NT2/D1 (cell line): ENCODE results near the gene RHOF.

DNA sequence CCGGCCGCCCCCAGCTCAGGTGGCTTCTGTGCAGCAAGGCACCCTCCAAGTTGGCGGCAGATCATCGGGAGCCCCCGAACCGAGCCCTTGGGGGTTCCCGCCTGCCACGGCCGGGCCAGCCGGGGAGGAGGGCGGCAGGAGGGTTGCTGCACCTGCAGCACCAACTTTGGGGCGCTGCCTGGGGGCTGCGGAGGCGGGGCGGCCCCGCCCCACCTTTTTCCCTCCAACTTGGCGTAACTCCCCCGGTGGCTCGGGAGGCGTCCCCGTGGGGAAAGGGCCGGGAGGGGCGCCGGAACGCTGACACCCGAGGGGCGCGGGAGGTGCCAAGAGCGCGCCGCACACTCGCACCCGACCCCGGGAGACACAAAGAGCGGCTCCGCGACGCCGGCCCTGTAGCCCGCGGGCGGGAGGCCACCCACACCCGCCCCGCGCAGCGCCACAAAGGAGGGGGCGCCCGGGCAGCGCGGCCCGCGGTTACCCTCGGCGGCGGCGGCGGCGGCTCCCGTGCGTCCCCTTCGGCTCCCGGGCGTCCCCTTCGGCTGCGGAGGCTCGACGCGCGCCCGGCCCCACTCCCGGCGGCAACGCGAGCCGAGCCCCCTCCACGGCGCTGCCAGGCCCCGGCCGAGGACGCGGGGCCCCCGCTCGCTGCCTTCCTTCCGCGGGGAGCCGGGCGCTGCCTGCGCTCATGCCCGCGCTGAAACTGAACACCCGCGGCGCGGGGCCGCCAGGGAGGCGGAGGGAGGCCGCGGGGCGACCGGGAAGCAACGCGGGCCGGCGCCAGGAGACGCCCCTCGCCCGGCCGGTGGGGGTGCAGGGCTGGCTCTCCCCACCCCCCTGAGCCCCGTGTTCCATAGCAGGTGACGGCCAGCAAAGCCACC lies 43.1 kb downstream of the KDM2B start:
- RRBS, 2 experiments: 62 to 81% methylated on average over 73 of the region's 110 CpGs

- RRBS, 2 experiments: under 1 to 1% methylated on average over 33 to 36 of the region's 56 CpGs
Measured at GRCh38 chr12:121579870-121580878, 649 bp downstream of the KDM2B start.

DNA sequence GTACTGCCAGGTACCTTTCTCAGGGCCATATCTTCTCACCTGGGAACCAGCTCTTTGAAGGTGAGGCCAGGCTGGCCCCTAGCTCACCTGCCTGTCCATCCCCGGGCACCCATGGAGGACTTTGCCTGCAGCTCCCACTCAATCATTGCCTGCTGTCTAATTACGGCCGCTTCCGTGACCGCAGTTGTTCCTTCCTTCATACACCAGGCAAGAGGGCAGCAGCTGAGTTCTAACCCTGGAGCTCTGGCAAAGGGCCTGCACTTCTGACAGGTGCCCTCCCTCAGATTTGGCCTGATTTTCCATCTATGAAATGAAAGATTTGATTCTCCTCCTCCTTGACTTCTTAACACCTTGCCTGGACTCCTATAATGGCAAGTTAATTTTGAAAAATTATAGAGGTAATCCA lies 20.2 kb upstream of the KDM2B start:
- RRBS, 2 experiments: no CpG with 5 or more reads among the region's 5 CpGs

GRCh38 chr12:121664539-121665312 lies 4.7 kb downstream of the MORN3 start:
- RRBS, 2 experiments: no CpG with 5 or more reads among the region's 18 CpGs

DNA sequence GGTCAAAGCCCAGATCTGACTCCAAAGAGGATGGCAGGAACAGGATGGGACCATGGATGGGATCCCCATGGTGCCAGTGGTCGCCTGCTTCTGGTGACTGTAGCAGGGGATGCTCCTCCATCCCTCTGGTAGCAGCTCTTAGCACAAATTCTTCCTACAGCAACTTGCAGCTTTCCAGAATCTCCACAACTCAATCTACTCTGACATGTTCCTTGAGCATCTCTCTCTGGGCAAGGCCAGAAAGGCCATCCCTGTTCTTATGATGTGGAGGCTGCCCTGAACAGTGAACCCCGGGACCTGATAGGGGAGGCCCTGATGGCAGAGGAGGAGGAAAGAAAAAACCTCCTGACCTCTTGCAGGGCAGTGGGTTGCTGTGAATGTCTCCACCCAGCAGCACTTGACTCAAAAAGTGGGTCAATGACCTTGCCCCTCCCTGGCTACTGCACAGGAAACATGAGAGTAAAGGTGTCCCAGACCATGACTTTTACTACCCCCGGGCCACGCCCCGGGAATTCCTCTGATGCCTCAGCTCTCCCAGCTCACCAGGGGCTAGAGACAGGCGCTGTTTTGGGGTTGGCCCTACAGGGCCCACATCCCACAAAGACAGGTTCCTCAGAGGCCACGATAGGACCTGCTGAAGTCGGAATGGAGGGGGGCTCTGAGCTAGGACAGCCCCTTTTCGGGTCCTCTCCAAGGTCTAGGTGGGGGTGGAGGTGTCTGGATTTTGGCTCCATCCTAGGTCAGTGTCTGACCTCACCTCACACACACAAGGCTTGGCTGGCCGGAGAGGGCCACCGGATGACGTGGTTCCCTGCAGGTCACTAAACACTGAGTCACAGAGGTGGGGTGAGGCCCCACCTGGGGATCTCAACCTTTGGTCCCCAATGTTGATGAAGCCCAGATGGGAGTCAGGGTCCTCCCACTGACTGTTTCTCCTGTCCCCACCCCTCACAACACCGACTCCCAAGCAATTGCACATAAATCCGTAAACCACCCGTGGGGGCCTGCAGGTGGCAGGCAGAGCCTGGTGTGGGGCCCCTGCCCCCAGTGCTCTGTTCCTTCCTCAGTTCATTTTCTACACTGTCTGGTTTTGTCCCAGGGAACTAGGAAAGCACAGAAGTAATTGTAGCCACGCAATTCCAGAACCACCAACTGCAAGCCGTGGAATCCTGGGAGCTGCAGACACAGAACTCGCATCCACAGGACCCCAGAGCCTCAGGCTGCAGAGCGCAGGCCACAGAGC lies 1.6 kb downstream of the RHOF start:
- RRBS, 2 experiments: no CpG with 5 or more reads among the region's 19 CpGs

GRCh38 chr12:121793396-121794594 lies at the start of gene RHOF:
Gene RHOF (minus strand): TSS chr12:121793688.
- RRBS, 2 experiments: 1 to 4% methylated on average over 38 of the region's 100 CpGs

- RRBS, 2 experiments: no CpG with 5 or more reads among the region's 13 CpGs
Measured at GRCh38 chr12:121795825-121796450, 2.5 kb upstream of the RHOF start.

GRCh38 chr12:121800256-121800440 lies 3.7 kb upstream of the SETD1B start:
- RRBS, 2 experiments: no CpG with 5 or more reads among the region's 13 CpGs

GRCh38 chr12:121802704-121802981 lies 1.2 kb upstream of the SETD1B start:
- RRBS, 2 experiments: no CpG with 5 or more reads among the region's 3 CpGs

DNA sequence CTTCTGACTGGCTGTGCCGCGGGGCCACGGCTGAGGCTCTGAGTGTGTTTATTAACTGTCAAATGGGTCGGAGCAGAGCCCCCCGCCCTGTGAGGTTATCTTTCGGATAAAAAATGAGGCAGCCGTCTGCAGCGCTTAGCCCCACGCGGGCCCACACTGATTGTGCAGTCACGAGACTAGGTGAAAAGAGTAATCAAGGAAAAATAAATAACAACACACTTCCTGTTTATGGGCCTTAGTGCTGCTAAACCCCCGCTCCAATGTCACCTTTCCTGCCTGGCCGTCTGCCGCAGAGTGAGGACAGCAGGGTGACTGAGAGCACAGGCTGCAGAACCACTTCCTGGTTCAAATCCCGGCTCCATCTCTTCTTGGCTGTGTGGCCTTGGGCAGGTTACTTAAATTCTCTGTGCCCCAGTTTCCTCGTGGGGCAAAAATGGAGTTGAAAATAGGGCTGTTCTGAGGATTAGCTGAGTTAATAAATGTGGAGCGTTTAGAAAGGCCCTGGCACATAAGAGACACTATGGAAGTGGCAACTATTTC lies 9.4 kb downstream of the SETD1B start:
- RRBS, 2 experiments: no CpG with 5 or more reads among the region's 17 CpGs

DNA sequence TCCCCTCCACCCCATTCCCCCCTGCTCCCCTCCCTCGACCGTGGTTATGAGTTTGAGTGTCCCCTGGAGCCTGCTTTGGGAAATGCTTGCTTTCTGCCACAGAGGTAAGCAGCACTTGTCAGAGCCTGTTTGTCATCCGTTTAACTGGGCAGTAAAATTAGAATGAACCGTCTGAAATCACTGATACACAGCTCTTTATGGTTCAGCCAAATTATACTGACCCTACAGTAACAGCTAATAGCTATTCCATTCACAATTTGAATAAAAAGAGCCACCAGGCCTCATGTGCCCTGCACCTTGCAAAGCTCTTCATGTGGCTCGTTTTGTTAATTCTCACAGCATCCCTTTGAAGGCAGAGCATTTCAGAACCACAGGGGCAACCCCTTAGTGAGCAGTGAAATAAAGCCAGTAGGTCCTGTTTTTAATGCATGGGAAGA lies 12.5 kb downstream of the SETD1B start:
- RRBS, 2 experiments: no CpG with 5 or more reads among the region's 5 CpGs

DNA sequence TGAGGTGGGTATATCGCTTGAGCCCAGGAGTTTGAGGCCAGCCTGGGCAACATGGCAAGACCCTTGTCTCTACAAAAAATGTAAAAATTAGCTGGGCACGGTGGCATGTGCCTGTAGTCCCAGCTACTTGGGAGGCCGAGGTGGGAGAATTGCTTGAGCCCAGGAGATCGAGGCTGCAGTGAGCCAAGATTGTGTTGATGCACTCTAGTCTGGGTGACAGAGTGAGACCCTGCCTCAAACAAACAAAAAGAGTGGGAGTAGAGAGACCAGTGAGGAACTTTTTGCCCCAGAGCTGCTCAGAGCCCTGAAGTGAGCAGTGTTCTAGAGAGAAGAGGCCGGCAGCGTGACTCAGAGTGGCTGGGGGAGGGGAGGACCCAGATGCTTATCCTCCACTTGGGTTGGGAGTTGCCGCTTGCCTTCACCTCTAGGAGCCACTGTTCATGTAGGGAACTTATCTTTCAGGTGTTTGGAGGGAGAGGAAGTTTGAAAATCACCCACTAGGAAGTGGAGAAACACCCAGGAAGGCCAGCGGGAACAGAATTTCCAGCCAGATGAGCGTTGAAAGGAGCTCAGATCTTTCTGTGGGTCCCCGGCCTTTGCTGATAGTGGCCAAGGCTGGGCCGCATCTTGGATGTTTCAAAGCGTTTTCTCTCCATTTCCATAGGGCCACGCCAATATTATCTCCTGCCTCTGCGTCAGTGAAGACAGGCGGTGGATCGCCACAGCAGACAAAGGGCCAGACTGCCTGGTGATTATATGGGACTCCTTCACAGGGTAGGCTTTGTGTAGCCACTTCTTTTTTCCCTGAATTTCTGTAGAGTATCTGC lies 15.4 kb downstream of the CFAP251 start:
- RRBS, 2 experiments: no CpG with 5 or more reads among the region's 16 CpGs

DNA sequence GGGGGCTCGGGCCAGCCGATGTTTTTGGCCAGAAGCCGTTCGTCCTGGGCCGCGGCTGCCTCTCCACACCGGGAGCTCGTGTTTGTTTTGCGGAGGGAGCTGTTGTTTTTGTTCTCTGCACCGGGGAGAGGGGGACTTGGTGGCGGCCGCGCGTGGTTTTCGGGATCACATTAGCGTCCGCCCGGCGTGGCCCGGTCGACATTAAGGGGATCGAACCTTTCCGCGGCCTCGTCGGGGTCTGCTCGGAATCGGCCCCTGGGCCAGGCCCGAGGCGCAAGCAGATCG lies 1.2 kb downstream of the BCL7A start:
- RRBS, 2 experiments: under 1 to 2% methylated on average over 18 of the region's 31 CpGs

GRCh38 chr12:122023192-122024104 lies 1.8 kb downstream of the BCL7A start:
- RRBS, 2 experiments: 14 to 83% methylated on average over 12 to 19 of the region's 51 CpGs

DNA sequence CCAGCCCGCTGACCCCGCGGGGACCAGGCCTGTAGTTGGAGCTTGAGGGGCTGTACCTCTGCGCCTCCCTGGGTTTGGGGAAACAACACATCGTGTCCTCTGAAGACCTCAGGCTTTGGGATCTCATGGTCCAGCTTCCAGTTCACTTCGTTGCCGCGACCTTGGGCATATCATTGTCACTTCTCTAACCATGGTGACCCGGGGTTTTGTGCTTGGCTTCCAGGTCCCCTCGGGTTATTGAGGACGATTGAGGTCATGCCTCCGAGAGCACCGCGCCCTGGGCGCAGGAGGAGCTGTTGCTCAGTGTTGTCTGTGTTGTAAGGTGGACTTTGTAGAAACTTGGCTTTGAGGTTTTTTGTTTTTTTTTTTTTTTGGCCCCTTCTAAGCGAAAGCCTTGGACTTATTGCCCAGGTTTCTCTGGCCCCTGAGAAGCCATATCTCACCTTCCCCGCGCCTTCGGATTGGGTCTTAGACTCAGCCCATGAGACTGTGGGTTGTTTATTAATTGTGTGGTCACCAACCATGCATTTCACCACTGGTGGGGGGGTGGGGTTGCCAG lies 2.5 kb downstream of the BCL7A start:
- RRBS, 2 experiments: no CpG with 5 or more reads among the region's 19 CpGs

- RRBS, 2 experiments: no CpG with 5 or more reads among the region's 7 CpGs
Measured at GRCh38 chr12:122104846-122105321, 26.3 kb downstream of the MLXIP start.

DNA sequence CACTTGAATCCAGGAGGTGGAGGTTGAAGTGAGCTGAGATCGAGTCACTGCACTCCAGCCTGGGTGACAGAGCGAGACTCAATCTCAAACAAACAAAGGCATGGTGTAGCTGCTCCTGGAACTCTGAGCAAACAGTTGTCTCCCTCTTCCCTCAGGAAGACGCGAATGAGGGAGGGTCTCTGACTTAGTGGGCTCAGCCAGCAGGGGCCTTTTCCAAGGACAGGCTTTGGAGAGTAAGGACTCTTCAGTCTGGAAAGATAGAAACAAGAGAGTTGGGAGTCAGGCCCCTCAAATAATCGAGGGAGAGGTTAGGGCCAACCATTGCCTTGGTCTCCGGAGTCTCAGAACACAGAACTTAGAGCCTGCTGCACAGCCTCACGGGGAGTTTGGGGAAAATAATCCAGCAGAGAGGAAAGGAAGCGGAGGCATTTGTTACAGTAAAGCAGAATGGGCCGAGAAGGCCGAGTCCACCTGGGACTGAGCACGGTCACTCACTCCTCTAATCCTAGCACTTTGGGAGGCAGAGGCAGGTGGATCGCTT lies 37.4 kb downstream of the IL31 start:
- RRBS, 2 experiments: no CpG with 5 or more reads among the region's 12 CpGs

GRCh38 chr12:122279788-122280174 lies 13.5 kb upstream of the VPS33A start:
- RRBS, 2 experiments: no CpG with 5 or more reads among the region's 8 CpGs

- RRBS, 2 experiments: no CpG with 5 or more reads among the region's 6 CpGs
Measured at GRCh38 chr12:122352628-122352990, 69.9 kb downstream of the CLIP1 start.

DNA sequence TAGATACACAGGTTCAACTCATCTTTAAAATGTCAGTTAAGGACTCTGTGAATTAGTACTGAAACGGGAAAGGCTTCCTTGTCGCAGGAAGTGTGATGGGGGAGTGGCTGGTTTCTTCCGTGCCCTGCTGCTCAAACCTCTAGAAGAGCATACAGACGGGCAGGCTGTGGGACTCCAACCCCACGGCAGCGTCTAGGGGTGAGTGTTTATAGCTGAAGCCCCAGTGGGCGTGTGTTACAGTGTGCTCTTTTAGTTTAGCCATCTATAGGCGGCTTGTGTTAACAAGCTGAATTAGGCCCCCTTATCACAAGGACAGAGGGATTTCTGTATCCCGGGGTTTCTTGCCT lies 59.2 kb downstream of the HCAR2 start:
- RRBS, 2 experiments: no CpG with 5 or more reads among the region's 9 CpGs